Pericardium (tissue), 1 donor: ENCODE measurements around the genes CASQ1, SLAMF6, SLAMF1, KLHDC9 and CFAP126.

- RRBS: no CpG with 5 or more reads among the region's 5 CpGs
Measured at GRCh38 chr1:159921644-159921874, 3.7 kb downstream of the TAGLN2 start.

GRCh38 chr1:159929194-159930136 lies 4.2 kb upstream of the TAGLN2 start:
- RRBS: 54% methylated on average over 13 of the region's 50 CpGs

DNA sequence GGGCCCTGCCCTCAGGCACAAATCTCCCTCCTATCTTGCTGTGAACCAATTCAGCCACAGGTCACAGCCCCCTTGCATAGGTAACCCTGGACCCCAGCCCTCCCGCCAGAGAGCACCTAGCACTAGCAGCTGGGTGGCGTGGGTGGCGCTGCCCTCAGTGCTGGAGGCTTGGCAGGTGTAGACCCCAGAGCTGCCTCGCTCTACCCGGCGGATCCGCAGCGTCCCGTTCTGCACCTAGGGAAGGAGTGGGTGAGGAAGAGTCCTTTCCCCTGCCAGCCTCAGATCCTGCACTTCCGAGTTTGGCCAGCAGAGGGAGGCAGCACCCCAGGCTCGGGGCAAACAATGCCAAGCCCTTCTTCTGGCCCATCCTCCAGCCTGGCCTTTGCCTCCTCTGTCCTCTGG lies 9.1 kb downstream of the IGSF9 start:
- RRBS: no CpG with 5 or more reads among the region's 11 CpGs

- RRBS: no CpG with 5 or more reads among the region's 5 CpGs
Measured at GRCh38 chr1:160141287-160141954, 10.0 kb upstream of the ATP1A4 start.

- RRBS: 23% methylated on average over 3 of the region's 18 CpGs
Measured at GRCh38 chr1:160189878-160190905, at the start of gene CASQ1. Gene CASQ1, plus strand, starts transcription at chr1:160190575.

GRCh38 chr1:160250790-160251649 lies 11.3 kb downstream of the DCAF8 start:
- RRBS: no CpG with 5 or more reads among the region's 6 CpGs

DNA sequence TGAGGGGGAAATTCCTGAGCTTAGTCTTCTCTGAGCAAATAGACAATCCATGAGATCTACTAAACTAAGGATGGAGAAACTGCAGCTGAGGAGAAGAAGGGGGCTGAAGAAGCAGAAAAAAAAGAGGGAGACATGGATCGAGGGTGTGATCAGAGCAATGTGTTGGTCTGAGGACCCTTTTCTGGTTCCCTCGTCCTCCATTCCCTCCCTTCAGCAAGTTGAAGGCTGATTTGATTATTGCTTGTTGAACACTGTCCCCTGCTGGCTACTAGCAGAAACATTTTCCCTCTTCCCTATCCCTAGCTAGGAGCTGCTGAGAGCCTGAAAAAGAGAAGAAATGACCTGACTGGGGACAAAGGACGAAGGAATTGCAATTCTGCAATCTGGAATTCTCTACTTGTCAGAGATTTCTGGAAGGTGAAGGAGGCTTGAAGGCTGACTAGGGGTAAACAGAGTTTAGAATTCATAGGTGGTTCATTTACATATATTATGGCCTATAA lies 9.6 kb downstream of the NHLH1 start:
- RRBS: no CpG with 5 or more reads among the region's 3 CpGs

DNA sequence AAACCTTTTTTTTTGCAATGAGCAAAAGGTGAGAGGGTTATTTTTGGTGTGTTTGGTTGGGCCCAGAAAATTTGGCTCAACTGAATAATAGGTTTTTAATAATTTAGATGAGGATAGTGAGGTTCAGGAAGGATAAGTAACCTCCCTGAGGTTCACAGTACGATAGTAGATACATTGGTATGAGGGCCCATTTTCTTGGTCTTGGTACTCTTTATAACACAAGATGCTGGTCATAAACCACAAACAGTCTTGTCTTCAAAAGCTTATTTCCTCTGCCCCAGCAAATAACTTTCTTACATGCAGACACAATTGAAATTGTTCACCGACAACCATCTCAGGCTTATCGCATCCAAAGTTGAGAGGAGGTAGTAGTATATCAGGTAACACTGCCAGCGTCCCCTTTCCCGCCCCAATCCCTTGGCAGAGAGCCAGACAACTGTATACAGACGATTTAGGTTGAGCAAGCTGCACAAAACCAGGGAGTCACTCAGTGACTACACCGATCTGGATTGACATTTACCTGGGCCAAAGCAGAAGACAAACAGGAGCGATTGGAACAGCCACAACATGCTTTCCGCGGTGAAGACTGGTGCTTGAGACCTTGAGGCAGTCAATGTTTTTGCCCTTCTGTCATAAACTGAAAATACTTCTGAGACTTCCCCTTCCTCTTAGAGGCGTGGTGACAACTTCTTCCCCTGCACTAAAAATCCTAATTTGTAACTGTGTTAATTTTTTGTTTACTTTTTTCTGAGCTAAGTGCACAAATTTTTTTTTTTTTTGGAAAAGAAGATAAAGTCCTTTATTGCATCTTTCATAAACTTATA lies at the start of gene SLAMF6:
Gene SLAMF6 (minus strand): TSS at position 632 of the 824 bp plus-strand sequence.
- RRBS: no CpG with 5 or more reads among the region's 11 CpGs

DNA sequence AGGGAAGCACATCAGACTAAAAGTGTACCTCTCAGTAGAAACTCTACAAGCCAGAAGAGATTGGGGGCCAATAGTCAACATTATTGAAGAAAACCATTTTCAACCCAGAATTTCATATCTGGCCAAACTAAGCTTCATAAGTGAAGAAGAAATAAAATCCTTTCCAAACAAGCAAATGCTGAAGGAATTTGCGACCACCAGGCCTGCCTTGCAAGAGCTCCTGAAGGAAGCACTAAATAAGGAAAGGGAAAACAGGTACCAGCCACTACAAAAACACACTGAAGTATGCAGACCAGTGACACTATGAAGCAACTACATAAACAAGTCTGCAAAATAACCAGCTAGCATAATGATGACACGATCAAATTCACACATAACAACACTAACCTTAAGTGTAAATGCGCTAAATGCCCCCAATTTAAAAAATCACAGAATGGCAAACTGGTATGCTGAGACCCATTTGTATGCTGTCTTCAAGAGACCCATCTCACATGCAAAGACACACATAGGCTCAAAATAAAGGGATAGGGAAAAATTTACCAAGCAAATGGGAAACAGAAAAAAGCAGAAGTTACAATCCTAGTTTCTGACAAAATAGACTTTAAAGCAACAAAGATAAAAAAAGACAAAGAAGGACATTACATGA lies 19.9 kb downstream of the CD84 start:
- RRBS: no CpG with 5 or more reads among the region's 3 CpGs

- RRBS: 29% methylated on average over 3 of the region's 12 CpGs
Measured at GRCh38 chr1:160646858-160647634, at the start of gene SLAMF1. Gene SLAMF1, minus strand, starts transcription at chr1:160647044.

DNA sequence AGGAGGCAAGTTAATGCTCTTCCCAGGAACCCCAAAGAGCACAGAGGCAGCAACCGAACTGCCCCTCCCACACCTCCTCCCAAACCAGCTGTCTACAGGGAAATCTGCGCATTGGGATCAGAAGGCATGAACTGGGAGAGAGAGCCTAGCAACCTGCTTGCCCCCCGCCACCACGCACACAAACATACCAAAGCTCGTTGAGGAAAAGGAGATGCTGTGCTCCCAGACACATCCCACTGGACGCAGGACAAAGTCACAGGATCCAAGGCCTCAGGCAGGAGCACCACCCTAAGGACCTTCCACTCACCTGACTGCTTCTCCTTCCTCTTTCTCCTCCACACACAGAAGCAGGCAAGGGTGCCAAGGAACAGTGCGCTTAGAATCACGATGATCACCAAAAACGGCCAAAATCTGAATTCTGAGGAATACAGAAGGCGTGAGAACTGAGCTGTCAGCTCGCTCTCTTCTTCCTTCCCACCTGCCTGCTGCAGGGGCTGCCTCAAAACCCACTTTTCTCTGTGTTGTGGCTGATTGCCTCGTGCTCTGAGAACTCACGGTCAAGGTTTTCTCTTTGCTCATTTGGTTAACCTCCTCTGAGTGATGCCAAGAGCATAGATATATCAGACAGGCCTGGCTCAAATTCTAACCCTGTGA lies 23.9 kb downstream of the CD244 start:
- RRBS: no CpG with 5 or more reads among the region's 13 CpGs

DNA sequence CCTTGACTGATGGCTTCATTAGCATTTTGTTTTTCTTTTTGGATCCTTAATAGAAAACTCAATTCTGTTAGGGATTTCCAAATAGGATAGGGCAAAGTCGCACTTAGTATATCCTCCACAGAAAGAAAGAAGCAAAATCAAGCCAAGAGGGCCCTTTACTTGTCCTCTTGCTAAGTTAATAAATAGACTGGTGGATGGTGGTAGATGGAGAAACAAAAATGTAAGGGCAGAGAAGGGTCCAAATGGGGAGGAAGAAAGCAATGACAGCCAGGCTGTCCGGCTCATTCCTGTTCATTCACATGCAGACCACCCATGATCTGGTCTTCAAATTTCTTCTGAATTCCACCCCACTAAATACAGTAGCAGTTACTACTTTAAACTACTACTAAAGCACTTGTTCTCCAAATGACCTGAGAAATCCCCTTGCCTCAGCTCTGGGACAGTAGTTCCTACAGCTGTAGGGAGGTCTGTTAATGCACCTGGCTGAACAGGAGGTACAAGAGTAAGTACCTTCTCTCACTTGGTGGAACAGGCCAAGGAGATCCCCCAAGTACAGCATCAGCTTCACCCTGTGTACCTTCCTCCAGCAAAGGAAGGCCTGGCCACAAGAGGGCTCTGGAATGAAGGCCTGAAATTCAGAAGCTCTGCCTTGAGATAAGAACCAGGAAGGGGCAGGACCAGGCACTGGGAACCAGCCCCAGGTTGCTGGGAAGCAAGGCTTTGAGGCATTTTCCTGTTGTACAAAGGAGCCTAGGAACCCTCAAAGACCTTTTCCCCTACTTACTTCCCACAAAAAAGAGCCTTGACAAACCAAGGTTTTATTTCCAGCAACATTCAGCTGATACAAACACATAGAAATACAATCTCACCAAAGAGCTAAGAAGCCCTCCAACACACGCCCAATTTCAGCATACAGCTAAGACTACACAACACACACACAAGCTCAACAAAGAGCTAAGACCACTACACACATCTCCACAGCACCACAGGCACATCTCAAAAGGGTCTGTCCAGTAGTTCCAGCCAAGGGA lies 23.7 kb downstream of the F11R start:
- RRBS: no CpG with 5 or more reads among the region's 3 CpGs

DNA sequence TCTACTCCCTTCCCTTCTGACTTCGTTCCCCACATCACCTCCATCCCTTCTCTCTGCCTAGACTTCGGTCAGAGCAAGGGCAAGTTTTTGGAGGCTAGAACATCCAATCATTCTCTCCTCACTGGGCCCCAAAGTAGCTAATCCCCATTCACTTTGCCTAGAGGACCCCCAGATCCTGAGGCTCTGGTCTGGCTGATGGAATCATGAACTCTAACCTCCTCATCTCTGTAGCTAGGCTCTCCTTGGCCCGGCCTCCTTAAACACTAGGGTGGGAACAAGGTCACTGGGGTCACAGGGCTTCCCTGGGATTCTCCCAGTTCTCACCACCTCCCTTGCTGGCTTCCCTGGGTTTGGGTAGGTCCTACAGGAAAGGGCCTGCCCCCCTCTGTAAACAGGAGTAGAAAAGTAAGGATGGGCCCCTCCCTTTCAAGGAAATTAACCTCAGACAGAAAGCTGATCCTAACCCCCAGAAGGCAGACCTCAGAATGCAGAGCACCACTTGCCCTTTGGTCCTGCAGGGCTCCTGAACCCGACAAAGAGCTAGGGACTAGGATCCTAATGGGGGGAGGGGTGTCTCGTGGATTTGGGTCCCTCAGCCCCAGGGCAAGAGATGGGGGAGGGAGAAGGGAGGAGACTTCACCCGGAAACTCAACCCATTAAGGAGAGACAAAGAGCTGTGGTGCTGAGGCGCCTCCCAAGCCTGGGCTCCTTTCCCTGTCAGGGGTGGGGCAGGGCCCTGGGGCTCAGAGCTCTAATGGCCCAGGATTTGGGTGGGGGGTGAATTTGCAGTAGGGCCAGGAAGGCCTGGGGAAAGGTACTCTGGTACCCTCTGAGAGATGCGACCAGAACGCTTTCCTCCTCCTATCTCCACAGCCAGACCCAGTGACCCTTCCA lies 3.1 kb downstream of the NECTIN4 start:
- RRBS: no CpG with 5 or more reads among the region's 9 CpGs

GRCh38 chr1:161098086-161098858 lies at the start of gene KLHDC9:
Gene KLHDC9, plus strand, starts transcription at chr1:161098361.
- RRBS: 4% methylated on average over 7 of the region's 62 CpGs

DNA sequence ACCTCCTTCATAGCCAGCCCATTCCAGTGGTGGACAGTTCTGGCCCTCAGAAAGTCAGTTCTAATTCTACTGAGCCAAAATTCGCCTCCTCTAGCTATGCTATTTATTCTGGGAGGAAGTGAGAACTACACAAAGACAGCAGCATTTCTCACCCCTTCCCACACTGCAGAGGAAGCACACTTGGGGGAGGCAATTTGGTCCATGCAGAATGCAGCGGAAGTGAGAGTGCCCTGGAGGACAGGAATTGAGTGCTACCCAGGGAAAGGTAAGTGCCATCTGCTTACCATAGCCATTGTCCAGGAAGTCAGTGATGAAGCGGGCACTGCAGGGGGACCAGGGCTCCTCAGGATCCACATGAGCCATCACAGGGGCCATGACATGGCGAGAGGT lies 3.7 kb downstream of the ADAMTS4 start:
- RRBS: no CpG with 5 or more reads among the region's 4 CpGs

DNA sequence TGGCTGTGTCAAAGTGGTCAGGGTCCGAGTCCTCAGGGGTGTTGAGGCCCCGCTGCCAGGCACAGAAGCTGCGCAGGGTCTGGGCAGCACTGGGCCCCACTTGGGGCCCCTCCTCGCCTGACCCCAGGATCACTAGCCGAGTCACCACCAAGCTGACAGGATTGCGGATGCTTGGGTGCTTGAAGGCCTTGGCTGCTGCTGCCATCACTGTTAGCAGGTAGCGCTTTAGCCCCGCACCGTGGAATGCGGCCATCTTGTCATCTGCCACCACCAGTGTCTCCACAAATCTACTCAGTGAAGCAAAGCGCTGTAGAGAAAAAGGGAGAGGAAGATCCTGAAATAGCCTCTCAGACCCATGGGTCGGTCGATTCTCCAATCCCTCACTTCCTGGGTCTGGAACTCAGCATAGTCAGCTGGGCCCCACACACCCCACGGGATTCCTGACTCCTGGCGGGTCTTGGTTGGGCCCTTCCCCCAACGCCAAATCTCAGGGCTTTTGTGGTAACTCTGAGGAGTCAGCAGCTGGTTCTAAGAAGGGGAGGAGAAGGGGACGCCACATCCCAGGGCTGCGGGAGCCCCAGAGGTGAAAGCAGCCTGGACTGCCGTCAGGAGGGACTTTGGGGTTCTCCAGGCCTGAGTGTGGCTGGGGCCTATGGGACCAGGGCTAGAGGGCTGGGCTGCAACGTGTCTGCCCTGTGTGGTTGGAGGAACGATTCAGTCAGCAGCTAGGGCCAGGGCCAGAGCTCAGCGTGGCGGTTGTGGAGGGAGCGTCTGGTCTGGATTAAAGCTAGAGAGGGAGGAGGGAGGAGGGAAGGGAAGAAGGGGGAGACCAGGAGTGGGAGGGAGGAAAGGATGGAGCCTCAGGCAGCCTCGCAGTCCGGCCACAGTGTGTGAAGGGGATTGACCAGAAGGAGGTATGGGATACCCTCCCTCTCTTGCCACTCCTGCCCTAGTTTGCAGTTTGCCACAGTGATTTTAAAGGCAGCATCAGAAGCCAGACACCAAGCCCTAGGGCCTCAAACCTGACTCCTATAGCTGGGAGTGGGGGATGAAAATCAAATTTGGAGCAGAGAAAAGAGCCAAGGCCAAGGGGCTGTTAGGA lies 1.9 kb downstream of the ADAMTS4 start:
- RRBS: no CpG with 5 or more reads among the region's 26 CpGs

DNA sequence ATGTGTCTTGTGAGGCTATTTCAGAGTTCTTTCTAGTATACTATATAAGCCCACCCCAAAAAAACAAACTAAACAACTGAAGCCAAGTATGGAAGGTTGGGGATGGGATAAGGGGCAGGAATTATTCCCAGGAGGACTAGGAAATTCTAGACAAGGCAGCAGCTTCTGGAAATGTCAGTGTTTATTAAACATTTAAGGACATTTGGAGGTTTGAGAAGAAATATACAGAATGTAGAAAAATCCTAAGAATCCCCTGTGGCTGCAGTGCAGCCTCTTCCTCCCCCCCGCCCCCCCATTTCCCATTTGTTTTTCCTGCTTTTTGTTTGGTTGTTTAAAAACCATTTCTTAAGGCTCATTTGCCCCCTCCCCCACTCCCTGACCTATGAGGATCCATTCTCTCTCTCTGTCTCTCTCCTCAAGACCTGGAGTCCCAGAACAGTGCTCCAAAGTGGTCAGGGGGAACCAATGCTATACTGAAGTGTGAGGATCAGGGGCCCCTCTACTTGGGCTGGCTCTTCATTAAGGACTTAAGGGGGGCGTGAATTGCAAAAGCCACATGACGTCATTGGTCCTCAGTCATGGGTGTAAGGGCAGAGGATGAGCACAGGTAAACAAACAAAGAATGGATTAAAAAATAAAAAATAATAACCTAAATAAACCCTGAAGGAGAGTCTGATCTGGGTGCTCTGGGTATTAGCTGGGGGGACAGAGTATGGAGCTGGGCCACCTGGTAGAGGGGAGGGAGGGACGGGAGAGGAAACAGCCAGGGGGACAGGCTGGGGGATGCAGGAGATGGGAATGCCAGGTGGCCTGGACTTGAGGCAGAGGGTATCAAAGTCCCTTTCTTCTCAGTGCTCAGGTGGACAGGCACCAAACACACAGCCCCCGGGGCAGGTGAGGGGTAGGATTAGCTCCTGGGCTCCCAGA lies 4.9 kb downstream of the MPZ start:
- RRBS: no CpG with 5 or more reads among the region's 5 CpGs

DNA sequence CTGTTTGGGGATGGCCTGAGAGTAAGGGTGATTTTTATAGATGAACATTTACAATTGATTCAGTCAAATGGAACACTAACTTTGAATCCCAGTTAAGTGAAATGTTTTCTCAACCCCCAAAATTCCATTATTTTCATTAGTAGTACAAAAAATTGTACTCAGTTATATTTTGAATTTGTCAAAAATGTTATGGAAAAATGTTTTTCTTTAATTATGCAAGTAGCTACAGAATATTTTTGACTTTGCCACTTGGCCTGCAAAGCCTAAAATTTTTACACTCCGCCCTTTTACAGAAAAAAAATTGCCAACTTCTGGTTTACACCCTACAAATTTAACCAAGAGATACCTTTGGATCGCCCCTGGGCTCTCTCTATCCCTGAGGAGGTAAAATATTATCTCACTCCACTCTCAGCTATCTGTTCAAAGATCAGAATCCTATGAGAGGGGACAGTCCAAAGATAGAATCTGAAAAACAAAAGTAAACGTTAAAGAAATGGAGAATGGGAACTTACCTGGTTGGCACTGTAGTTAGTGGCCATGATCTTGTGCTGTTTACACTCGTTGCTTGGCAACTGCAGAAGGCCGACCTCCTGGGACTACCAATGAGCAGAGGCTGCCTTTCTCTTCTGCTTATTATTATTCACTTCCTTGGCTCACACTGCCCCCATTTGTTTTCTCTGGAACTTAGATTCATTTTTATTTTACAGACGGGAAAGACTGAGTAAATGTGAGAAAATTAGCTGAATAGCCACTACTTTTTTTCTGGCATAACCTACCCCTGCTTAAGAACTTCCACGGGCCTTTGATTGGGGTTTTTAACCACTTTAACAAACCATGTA lies at the start of gene CFAP126:
Gene CFAP126 (minus strand): TSS at position 547 of the 839 bp plus-strand sequence.
- RRBS: no CpG with 5 or more reads among the region's 7 CpGs

DNA sequence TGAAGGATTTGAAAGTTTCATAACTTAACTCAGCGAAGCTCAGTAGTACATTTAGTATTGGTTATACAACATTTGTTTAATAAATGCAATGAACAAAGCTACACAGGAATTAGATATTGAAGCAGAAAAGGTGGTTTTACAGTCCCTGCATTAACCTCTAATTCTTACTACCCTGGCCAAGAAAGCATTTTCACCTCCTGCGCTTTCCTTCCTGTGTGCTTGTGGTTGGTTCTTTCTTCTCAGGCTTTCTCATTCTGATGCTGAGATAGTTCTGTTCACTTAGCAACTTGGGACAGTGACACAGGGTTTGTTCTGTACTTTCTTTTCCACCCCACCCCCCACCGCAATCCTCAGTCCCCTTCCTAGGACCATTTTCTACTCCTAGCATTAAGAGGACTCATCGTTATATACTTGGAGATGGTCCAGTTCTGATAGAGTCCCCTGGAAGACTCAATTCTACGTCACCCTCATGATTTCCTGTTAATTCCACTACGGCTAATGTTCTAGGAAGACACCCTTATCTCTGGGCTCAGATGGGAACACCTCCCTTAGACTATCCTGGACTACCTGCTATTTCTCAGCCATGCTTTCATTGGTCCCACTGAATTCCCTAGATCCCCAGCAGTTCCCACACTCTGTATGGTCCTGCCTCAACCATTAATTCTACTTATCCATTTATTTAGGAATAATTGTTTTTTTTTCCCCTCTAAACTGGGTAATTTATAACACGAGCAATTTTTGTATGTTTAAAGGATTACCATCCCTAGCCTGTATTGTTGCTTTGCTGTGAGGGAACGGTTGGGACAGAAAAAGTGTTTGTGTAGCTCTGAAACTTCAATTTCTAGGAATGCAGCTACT lies 7.4 kb downstream of the FCGR3A start:
- RRBS: no CpG with 5 or more reads among the region's 8 CpGs

GRCh38 chr1:161550384-161550842 lies 795 bp upstream of the FCGR3A start:
- RRBS: no CpG with 5 or more reads among the region's 9 CpGs